ENCODE measurements around the gene EOMES.

DNA sequence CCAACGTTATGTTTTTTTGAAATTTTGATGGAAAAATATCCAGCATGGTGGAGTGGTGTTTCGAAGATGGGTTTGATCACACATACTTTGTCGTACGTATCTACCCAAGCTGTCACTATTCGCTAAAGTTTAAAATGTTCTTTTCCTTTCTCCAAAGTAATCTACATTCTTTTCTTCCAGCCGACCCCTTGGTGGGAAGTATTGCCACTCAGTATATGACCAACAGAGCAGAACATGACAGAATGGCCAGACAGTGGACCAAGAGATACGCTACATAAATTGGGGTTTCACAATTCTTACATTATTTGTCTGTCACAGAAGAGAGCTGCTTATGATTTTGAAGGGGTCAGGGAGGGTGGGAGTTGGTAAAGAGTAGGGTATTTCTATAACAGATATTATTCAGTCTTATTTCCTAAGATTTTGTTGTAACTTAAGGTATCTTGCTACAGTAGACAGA is 26.4 kb downstream of the NKIRAS1 start:
- RRBS, result no CpG with 5 or more reads among the region's 7 CpGs

DNA sequence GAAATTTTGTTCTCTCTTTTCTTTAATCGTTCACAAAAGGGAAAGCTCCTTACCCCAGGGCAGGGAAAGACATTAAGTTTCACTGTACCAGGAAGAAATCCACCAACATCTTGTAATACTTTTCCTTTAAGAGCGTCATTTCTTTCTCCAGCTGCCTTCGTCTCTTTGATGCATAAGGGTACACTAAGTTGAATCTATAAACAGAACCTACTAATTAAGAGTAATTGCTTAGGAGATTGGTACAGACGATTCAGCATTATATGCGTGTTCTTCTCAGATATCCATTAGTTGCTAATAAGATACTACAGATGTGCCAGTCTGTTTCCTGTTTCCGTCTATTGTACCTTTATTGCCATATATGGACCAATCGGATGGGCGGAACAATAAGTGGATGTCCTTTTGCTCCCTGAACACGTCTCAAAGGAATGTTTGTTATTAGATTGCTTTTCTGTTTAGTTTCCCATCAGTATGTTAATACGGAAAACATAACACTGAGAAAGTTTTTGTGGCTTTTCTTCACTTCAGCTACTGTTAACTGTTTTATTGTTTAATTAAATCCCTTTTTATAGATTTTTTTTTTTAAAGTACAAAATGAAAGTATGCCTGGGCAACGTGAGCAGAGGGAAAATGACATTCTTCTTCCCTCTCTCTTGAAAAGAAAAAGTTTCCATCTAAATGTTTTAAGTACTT is 276.6 kb upstream of the RARB start:
- RRBS, result no CpG with 5 or more reads among the region's 11 CpGs

DNA sequence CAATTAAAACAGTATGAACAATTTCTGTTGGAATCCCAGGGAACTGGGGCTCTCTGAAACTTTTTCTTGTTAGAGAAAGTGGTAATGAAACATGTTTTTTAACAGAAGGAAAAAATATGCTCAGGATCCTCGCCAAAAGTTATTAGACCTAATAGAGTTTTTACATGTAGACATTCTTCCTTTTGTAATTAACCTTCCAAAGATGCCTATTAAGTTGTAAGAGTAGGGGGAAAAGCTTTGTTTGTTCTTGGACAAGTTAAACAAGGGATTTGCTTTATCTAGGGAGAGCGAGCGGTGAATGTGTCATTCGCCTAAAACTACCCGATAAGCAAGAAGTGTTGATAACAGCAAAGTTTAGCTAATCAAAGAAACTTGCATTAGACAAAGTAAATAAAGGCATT is 2.3 kb downstream of the RARB start:
- RRBS, result no CpG with 5 or more reads among the region's 5 CpGs

GRCh38 chr3:25433649-25434255 is 5.7 kb downstream of the RARB start:
- RRBS, result no CpG with 5 or more reads among the region's 5 CpGs

DNA sequence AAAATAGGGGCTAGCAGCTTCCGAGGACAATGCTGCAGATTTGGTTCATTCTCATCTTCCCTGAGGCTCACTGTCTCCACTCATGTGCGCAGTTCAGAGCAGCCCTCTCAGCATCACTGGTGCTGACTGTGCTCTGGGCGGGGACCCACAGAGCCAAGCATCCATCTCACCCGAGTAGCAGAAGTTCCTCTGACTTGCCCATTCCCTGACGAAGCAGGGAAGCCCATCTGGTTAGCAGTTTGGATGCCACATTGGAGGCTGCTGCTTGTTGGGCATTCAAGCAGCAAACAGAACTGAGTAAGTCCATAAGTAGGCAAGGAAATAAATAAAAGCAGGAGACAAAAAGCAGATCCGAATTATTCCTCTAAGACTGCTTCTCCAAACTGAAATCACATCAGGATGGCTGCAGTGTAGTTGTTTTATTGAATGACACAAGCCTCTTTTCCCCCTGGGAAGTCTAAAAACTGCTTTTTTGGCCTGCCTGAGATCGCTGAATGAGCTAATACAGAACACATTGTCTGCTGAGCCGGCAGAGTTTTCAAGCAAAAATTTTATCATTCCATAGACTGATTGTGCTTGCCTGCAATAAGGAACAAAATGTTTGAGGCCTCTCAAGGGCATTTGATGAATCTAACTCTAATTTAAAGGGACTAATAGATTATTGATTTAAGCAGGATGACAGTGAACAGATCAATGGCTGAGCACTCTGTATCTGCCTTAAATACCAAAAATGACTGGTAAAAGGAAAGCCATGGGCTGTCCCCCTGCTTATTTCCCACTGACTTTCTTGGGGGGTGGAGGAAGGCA is 27.7 kb downstream of the RARB start:
- RRBS, result no CpG with 5 or more reads among the region's 8 CpGs

DNA sequence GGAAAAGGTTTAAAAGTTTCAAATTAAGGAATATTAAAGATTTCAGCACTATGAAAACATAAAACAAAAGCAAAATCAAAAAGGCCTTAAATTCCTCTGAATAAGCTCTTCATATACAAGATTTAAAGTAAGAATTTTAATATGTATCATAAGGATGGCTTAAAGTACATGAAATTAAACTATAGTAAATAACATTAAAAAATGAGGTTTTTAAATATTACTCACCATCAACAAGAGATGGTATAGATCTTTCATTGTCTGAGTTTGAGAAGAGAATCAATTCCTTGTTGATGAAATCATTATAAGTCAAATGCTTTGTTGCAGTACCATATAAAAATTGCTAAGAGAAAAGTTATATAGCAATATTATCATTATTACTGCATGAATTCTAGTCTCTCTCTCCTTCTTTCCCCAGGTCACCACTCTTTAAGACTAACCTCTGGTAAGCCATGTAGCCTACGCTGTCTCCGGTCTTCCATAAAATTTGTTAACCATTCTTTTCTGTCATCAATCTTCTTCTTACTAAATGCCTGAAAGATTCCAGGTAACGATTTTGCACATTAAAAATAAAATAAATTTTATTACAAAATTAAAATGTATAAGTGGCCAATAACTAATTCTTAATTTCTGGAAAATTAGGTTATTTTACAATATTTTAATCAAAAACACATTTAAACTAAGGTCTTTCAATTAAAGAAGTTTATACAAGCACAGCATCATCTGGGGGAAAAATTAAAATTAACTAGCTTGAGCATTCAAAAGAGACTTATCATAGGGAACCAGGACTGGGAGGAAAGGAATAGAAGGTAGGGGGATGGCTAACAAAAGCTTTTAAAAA is 38.2 kb downstream of the TOP2B start:
- RRBS, result no CpG with 5 or more reads among the region's 3 CpGs

DNA sequence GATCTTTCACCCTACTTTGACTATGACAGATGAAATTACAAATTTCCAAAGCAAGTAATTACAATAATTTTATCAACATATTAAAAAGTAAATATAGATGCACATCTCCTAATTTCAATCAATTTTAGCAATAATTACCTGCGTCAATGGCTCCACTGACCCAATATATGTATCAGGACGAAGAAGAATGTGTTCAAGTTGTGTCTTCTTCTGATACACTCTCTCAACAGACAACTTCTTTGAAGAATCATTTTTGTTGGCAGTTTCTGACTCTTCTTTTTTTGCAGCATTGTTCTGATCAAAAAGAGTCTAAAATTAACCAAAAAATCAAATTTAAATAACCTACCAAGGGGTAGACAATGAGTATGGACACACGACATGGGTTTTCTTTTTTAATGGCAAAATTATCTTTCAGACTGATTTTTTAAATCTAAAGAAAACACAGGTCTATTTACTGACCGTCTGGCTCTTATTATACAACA is 19.5 kb downstream of the TOP2B start:
- RRBS, result no CpG with 5 or more reads among the region's 4 CpGs

DNA sequence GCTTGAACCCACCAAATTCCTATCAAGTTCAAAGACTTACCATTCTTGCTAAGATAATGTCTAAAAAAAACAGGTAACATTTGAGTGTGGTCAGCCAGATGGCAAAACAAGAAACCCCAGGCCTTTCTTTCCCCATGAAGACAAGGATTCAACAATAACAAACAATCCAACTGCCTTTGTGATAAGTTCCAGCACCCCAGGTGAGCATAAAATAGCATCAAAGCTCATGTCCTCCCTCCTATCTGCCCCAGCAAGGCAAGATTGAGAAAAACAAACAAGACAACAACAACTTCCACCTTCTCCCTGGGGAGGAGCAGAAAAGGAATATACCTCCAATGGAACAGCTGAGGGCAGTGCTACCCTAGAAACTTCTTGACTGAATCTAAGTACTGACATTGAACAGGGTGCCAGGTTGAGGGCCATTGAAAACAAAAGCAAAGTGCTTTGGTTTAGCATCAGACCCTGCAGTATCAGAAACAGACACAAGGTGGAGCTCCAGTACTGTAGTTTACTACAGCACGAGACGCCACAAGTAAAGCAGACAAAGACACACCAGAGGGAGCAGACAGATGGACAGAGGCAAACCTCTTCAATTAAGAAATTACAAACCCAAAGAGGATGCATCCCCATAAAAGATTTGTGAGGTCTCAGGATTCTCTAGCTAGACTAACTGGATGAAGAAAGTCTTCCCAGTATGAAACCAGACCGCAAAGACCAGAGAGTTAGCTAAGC is 16.8 kb downstream of the TOP2B start:
- RRBS, result no CpG with 5 or more reads among the region's 3 CpGs

- RRBS, result no CpG with 5 or more reads among the region's 2 CpGs
Observed at GRCh38 chr3:27314982-27315455, 54.2 kb downstream of the NEK10 start.

DNA sequence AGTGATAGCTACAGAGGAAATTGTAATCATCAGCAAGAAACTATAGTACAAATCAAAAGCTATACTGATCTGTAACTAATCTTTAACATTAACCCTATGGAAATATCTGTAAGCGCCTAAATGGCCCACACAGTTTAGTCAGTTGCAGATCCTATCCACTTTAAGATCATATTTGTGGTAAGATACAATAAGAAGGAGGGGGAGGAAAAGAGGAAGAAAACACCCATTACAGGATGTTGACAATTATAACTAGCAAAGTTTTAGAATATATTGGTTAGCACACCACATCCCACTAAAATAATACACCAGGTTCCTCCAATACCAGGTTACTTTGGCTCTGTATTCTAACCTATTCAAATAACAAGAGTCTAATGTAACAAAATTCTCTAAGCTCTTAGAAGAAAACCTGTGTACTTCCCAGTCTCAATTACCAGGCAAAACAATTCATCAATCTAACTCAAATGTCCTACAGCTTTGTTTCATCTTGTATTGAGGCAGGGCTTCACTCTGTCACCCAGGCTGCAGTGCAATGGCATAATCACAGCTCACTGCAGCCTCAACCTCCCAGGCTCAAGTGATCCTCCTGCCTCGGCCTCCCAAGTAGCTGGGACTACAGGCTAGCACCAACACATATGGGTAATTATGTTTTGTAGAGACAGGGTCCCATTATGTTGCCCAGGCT is 4.3 kb downstream of the SLC4A7 start:
- RRBS, result no CpG with 5 or more reads among the region's 2 CpGs

DNA sequence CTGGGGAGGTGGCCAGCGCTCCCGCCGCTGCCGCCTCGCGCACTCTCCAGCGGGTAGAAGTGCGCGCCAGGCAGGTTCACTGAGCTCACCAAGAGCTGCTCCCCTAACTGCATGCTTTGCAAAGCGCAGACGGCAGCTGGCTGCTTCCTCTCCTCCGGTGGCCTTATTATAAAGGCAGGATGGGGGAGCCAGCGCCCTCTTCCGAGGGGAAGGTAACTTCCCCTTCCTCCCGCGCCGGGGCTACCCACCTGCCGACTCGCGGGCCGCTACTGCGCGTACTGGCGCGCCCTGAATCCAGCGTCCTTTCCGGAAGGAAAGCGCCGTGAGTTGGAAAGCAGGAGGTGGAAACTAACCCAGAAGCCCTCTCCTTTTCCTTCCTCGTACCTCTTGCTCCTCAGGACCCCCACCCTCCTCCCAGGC is at the start of gene EOMES:
TSS of gene EOMES (minus strand) at position 142 of the 420 bp plus-strand sequence.
- RRBS, result 39% methylated on average over 14 of the region's 30 CpGs

- RRBS, result 100% methylated on average over 1 of the region's 5 CpGs
Observed at GRCh38 chr3:27726346-27726545, 4.1 kb upstream of the EOMES start.

DNA sequence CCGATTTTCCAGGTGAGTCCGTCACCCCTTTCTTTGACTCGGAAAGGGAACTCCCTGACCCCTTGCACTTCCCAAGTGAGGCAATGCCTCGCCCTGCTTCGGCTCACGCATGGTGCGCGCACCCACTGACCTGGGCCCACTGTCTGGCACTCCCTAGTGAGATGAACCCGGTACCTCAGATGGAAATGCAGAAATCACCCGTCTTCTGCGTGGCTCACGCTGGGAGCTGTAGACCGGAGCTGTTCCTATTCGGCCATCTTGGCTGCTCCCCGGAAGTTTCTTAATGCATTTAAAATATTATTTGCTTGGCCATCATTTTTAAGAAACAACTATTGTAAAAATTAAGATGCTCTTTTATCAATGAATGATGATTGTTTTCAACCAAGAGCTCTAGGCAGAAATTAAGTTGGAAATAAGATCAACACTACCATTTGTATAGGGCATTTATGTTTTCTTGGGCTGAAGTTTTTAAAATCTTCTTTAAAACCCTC is 99.6 kb upstream of the EOMES start:
- RRBS, result no CpG with 5 or more reads among the region's 15 CpGs

DNA sequence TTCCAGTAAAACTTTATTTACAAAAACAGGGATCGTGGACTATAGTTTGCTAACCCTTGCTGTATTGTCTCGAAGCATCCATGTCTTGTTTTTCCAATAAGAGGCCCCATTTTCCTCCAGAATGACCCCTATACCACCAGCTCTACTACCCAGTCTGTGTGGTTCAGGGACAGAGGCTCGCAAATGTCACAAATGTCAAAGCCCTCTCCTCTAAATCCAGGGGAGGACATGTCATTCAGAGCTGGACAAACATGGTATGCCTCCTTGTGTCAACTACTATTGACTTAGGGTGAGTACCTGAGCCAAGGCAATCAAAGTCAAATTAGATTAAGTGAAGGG is 186.8 kb upstream of the EOMES start:
- RRBS, result no CpG with 5 or more reads among the region's 3 CpGs

- RRBS, result 90% methylated on average over 28 of the region's 58 CpGs
Observed at GRCh38 chr3:28575105-28575813, 226.6 kb upstream of the AZI2 start.

DNA sequence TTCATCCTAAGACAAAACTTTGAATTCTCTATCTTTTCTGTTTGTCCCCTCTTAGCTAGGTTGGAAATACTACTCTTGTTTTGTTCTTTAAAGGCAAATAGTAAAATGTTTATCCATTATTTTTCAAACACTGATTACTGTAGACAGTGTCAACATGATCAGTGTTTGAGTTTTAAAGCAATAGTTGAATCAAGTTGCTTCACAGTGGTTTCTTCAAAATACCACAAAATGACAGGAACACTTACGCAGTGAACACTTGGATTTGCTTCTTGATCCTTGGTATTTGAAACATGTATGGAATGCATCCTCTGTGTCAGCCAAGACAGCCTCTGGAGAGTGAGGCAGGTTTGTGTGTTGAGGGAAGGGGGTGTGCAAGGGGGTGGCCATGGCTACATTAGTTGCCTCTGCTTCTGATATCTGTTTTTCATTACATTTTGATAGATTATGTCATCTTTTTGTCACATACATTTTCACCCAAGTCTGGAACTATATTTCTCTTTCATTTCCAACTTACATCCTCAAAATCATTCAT is 413.0 kb downstream of the RBMS3 start:
- RRBS, result no CpG with 5 or more reads among the region's 1 CpG

- RRBS, result no CpG with 5 or more reads among the region's 1 CpG
Observed at GRCh38 chr3:30167410-30167791, 439.0 kb upstream of the TGFBR2 start.

DNA sequence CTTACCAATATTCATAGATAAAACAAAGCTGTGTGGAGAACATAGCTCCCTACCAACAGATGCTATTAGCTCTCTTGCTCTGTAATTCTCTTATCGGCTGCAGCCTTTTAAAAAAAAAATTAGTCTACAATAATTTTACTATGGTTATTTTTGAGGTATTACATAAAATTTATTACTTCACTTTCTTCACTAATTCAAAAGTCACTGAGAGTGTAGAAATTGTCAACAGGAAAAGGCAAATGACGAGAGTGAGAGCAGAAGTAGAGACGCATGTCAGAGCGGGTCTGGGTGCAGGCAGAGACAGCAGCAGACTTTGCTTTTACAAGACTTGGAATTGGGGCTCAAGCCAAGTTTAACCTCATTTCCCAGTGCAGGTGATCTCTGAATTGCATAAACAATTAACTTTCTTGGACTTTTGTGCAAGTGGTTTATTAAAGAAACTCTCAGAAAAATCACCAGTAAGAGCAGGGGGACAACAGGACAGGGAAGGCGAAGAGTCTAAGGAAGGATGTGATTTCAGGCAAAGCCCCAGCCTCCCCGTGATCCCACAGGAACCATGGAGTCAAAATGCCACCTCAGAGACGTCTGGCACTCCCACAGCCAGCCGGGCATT is 274.2 kb upstream of the TGFBR2 start:
- RRBS, result no CpG with 5 or more reads among the region's 8 CpGs

DNA sequence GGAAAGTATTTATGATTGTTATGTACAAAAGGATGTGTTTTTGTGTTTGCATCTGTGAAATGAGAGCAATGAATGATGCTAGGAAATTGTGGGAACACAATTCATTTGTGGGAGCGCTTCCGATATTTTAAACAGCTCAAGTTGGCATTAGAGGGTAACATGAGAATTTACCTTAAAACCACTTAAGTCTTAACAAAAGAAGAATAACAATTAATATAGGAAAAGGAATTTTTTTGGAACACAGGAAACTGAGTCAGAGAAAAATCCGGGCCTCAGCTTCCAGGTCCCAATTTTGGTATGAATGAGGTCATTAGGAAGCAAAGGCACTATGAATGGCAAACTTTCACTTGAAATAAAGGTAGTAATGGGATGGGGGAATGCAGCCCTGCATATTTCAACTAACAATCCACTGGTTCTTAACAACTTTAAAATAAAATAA is 263.0 kb upstream of the TGFBR2 start:
- RRBS, result no CpG with 5 or more reads among the region's 3 CpGs

GRCh38 chr3:31531553-31532240 is 1.0 kb upstream of the STT3B start:
- RRBS, result under 1% methylated on average over 9 of the region's 62 CpGs